B cell (primary cell): ENCODE results near the genes STT3A and PATE4.

DNA sequence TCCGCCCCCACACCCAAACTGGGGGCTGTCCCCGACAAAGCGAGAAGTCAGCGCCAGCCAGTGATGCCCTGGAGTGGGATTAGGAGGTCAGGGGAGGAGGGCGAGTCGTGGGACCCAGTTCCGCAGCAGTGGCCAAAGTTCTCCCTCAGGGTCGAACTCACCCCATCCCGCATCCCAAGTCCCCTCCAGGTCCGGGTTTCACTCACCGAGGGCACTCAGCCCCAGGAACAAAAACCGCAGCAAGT is 289 bp downstream of the ESAM start:
- PRO-cap: bidirectional peak, plus-strand start at position 60 of the sequence, minus-strand start outside the sequence
- CAGE, long polyA plus RNA: no peak

- PRO-cap: no peak
- CAGE, long polyA plus RNA: no peak
Observed at GRCh38 chr11:124776638-124777178, 14.6 kb upstream of the ESAM start.

DNA sequence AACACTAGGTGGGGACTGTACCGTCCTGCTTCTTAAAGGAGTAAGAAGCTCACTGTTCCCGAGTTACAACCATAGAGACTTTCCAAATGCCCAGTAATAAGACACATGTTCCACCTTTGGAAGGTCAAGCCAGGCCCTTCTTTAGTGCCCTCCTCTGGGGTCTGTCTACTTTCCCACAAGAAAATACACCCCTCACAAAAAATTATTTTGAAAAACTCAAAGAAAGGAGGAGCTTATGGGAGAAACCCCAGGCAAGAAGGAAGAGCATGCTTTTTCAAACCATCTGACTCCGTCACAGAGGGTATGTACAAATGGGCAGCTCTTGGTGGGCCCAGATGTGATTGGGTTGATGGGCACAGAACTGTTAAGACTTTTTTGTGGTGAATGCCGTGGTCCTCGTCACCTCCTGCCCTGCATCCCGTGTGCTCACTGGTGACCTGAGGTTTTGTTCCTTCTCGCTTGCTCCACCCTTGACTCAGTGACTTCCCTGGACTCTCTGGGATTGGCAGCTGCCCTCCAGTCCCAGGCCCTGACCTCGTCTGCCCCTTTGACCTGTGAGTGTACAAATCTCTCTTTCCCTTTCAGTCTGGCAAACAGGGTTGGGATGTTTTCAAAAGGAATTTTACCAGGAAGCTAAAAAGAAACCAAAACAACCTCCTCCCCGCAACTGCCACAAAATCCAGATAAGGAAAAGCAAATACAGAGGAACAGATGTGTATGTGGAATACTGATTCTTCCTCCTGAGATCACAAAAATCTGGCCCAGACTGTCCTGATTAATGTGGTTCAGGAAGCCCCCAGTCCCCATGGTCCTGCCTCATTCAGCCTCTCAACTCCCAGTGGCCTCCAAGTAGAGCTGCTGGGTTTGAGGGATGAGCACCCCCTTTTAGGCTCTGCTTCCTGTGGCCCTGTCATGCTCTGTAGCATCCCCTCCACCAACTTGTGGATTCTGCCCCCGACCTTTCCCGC is 15.4 kb downstream of the ROBO4 start:
- PRO-cap: no peak
- CAGE, long polyA plus RNA: no peak

DNA sequence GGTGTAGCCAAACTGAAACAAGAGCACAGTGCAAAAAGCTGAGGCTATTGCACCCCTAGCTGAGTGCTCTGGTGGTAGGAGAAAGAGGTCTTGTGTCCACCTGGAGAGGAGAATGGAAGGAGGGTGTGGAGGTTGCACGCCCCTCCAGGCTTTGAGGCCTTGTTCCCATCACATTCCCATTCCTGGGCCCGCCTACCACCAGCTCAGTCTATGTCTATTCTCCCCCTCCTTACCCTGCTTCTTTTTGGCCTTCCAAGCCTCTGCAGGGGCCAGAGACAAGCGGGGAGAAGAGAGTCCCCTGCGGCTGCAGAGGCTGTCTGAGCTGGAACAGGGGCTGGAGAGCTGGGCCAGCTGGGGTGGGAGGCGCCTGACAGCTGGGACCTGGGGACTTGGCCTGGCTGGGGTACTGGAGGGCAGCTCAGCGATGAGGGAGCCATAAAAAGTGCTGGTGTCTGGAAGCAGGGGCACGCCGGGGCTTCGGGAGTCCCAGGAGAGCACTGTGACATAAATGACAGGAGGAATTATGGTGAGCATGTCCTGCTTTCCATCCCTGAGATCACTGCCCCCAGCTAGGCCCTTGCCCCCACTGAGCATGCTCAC is 6.5 kb downstream of the ROBO4 start:
- PRO-cap: no peak
- CAGE, long polyA plus RNA: no peak

GRCh38 chr11:124896503-124897506 is 860 bp downstream of the ROBO4 start:
- PRO-cap: no peak
- CAGE, long polyA plus RNA: no peak

DNA sequence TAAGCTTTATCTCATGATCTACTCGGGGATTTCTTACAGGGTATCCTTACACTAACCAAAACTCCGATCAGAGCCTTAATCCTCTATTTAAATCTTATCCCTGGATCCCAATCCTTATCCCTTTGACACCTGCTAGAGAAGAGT is 262 bp upstream of the ROBO4 start:
- PRO-cap: no peak
- CAGE, long polyA plus RNA: no peak

DNA sequence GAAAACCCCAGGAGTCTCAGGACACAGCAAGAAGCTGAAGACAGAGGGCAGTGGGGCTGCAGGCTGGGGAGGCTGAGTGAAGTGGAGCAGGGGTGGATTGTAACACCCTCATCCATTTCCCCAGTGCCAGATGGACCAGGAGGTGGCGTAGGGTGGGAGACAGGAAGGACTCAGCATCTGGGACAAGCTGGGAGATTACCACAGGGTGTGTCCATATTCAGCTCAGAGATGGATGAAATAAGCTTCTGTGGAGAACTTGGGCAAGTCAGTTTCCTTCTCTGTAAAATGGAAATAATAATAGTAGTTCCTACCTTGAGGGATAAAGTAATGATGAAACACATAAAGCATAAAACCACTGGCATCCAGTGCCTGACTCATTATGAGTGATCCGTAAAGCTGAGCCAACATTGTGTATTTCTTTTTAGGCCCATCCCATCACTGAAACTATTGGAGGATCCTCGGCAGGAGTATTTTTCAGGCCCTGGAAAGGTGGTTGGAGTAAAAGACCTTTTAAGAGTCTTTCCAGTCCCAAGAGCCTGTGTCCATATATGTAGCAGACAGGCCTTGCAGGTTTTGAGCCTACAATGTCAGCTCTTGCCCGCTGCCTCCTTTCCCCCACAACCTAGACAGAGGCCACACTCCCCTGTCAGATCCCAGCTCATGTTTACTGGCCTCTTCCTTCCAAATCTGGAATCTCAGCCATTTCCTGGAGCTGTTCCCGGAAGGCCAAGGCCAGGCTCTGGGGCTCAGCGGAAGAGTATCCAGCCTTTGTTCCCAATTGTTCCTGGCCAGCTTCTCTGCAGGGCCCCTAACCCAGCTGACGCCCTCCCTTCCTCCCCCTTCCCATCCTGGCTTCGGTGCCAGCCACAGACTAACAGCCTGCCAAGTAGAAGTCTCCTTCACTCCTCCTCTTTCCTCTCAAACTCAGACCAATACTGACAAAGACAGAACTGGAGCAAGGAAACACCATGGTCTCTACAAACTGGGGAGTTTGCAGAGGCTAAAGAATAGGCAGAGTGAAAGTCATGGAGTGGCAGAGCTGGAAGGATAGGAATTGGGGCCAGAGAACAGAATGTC is 872 bp upstream of the ROBO4 start:
- PRO-cap: no peak
- CAGE, long polyA plus RNA: no peak

GRCh38 chr11:125110679-125110887 is 843 bp downstream of the TMEM218 start:
- PRO-cap: no peak
- CAGE, long polyA plus RNA: no peak

DNA sequence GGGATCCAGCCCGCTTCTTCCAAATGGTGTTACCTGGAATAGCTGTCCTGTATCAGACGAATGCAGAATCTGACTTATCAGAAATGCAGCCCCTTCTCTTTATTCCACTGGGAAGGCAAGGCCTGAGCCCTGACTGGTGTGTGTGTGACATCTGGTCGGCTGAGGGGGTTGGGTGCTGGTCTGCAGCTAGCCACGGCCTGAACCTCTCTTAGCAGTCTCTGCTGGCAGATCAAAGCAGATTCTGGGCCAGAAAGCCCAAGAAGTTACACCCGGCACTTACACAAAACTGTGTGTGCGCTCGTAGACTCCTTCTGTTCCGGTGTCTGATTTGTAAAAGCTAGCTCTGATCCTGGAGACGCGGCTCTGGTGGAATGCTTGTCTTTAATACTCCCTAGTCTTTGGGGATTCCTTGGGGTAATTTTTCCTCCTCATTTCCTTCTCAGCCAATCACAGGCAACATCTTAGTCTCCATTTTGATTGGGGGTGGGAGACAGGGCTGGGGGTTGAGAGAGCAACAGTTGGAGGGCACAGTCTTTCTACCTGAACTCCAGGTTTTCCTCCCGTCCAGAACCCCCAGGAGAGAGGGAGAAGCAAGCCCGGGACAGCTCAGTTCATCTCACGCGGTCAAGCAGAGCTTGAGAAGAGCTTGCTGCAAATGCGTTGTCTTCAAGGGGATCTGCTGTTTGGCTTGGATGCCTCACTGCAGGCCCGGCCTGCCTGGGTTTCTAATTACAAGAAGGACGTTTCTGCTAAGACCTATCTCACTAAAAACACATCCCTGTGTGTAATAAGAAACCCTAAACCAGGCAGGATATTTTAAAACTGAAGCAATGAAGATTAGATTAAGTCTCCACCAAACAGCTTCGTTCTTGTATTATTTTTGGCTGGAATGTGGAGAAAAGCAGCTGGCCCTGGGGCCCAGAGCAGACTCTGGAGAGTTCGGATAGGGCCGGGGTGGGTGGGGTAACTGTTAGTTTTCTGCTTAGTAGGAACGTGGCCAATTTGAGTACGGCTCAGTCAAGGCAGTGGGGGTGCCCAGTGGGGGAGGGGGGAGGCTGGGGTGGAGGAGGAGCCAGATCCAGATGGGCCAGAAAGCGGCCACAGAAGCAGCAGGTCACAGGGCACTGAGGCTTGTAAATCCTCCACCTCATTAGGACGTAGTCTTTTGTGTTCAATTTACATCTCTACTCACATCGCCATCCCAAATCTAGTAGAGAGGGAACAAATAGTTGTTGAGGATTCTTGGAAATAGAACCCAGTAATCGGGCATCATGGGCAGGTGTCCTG is 5.8 kb downstream of the PKNOX2 start:
- PRO-cap: no peak
- CAGE, long polyA plus RNA: no peak

DNA sequence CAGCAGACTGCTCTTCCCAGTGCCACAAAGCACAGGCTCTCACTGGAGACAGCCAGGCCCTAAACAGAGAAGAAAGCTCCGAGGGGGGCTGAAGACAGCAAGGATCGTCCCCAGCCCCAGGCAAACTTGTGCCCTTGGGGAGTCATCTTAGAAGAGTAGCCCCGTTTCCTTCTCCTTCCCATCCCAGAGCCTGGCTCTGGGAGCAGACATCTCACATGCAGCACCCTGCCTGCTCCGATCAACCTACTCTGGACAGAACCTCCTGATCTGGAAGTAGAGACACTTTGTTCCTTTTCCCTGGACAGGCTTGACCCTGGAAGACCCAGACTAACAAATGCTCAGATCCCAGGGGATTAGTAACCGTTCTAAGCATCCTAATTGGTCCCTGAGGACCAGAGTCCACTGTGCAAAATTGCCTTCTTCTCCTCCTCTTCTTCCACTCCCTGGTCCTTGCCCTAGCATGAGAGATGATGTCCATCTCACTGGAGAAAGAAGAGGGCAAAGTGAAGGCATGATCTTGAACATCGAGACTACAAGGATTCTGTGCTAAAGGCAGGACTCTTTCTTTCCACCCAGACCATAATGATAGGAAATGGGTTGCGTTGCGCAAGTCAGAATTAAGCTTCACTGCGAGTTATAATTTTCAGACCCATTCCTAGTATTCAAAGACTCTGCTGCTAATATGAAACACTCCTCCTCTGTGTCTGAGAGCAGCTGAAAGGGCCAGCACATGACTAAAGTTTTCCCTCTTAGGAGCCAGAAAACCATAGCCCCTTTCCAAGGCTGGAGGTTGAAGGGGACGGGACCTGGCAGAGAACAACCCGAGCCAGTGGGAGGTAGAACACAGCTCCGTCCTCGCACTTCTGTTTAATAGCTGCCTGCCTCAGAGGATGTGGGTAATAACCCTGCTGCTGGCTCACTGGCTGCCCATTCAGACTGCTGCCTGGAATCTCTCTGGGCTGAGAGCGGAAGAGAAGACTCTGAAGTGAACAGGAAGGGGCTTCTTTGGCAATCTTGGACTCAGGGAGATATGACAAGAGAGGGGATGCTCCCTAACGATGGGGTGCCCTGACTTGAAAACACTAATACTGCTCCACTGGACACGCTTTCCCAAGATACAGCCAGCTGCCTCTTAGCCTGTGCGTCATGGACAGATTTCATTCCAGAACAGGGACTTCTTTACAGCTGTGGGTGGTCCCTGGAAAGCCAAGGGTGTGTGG is 157.3 kb downstream of the FEZ1 start:
- PRO-cap: no peak
- CAGE, long polyA plus RNA: no peak

- PRO-cap: bidirectional peak, plus-strand start at chr11:125592852, minus-strand start at chr11:125592599
- CAGE, long polyA plus RNA: no peak
Observed at GRCh38 chr11:125592786-125593865, at the start of gene STT3A. TSS of gene STT3A (plus strand) at chr11:125592852.

- PRO-cap: no peak
- CAGE, long polyA plus RNA: no peak
Observed at GRCh38 chr11:125833060-125833479, at the start of gene PATE4. TSS of gene PATE4 (plus strand) at chr11:125833316.

DNA sequence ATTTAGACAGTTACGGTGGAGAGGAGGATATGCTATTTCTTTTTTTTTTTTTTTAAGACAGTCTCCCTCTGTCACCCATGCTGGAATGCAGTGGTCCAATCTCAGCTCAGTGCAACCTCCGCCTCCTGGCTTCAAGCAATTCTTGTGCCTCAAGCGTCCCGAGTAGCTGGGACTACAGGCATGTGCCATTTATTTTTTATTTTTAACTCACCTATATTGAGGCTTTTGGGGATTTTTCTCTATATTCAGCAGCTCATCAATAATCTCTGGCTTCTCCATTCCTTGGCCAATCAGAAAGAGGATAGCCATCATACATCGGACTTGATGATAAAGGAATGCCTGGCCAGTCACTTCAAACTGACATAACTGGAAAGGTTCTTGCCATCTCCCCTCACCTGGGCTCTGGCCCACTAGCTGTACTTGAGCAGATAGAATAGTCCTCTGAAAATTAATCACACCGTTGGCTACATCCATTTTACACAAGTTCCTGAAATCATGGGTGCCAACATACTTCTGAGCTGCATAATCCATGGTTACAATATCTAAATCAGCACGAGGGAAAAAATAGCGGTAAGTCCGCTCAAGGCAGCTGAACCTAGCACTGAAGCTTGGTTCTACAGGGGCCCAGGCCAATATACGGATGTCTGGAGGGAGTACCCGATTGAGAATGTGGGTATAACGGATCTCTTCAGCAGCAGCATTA is 7.7 kb downstream of the HYLS1 start:
- PRO-cap: no peak
- CAGE, long polyA plus RNA: no peak

DNA sequence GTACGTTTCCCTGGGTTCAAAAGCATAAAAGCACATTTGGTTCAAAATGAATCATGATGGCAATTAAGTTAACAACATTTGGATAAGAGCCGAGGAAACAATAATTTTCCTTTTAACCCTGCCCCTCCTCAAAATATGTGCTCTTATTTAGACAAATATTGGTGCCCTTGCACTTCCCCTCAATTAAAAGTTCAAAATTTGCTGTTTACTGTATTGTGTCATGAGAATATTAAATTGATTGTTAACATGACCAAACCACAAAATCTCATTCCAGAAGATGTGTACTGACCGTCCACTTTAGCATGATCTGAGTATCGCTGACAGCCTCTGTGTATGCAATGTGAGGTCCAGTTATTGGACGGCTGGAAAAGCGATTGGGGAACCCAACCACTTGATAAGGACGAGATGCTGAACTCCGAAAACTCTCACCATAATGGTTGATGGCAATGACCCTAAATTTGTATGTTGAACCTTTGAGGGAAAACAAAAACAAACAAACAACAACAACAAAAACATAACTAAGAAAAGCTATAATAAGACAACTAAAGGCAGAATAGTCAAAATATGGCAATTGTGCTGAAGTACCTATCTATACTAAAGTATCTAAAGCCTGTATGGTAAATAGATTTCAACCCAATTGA is 48.9 kb downstream of the VSIG10L2 start:
- PRO-cap: no peak
- CAGE, long polyA plus RNA: no peak

GRCh38 chr11:126059269-126059646 is 3.4 kb downstream of the CDON start:
- PRO-cap: no peak
- CAGE, long polyA plus RNA: no peak

DNA sequence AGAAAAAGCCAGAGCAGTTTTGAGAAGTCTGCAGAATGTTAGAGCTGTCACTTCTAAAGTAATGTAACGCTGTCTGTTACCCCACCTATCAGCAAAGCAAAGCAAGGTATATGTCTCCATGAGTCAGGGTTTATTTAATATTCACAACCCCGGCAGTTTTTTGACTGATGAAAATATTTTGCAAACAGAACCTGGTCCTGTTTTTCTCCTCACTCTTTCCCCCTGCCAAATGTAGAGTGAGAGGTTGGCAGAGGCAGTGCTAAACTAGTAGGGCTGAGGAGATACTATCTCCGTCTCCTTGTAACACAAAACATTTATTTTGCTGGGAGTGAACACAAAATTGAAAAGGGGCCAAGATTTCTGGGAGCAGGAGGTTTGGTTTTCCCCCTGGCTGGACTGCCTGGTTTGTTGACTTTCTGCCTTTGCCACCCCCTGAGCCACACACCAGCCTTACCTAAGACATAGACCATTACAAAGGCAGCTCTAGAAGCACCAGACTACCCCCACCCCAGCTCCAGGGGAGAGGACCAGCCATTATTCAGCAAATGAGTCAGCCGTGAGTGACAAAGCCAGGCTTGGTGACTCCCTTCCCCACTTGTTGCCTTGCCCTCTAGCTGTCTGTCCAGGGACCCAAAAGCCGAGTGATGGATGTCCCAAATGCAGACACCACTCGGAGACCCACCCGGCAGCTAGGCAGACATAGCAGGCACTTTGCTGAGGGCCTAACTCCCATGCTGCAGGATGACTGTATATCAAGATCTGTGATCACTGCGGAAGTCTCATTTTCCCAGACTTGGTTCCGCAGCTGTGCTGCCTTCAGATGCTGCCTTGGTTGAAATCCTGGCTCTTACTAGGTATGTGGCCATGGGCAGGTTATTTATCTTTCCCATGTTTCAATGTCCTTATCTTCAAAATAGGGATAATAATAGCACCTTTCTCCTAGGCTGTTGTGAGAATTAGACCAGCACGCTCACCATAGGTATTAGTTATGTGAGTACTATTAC is 17.6 kb upstream of the CDON start:
- PRO-cap: no peak
- CAGE, long polyA plus RNA: no peak

- PRO-cap: no peak
- CAGE, long polyA plus RNA: no peak
Observed at GRCh38 chr11:126123026-126123395, 60.3 kb upstream of the CDON start.

DNA sequence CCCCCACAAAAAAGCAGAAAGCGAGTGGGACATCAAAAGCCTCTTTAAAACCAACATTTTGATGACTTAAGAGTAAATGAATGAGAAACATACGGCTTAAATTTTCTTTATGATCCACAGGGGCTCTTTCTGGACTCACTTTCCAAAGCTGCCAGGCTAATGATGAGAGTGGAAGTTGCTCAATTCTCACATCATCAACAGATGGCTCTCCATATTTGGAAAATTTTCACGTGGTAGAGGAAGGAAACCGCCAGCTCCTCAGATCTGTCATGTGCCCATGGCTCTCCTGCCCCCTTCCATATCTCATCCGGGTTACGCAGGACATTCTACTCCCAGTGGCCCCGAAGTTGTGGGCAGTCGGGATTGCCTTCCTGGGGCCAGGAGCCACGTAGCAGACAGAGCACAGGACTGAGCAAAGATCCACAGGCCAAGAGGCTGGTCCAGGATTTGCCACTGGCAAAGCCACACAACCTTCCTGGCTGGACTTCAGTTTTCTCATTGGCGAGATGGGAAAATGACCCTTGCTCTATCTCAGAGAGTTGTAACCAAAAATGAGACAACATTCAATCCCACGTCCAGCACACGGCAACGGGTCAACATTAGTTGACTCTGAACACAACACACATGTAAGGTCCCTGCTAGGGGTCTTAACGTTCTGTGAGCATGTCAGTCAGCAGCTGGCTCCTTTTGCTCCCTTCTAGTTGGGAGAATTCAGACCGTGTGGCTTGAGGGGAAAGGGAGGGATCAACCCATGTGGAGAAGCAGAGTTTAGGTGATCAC is 38.8 kb downstream of the RPUSD4 start:
- PRO-cap: no peak
- CAGE, long polyA plus RNA: no peak

DNA sequence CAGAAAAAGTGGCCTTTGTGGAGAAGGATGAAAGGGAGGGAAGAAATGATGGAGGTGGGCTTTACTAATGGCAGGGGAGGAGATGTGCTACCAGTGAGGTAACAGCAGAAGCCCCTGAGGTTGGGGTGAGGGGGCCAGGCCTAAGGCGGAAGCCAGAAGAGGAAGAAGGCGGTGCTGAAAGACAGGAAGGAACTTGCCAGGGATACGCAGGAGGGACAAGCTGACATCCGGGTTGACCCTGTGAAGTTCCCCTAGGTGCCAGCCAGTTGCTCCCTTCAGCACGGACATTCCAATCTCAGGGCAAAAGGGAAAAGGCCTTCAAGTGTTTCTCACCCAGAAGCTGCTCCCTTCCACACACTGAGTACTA is 2.3 kb upstream of the TIRAP start:
- PRO-cap: unidirectional peak, plus-strand start at position 203 of the sequence
- CAGE, long polyA plus RNA: no peak

DNA sequence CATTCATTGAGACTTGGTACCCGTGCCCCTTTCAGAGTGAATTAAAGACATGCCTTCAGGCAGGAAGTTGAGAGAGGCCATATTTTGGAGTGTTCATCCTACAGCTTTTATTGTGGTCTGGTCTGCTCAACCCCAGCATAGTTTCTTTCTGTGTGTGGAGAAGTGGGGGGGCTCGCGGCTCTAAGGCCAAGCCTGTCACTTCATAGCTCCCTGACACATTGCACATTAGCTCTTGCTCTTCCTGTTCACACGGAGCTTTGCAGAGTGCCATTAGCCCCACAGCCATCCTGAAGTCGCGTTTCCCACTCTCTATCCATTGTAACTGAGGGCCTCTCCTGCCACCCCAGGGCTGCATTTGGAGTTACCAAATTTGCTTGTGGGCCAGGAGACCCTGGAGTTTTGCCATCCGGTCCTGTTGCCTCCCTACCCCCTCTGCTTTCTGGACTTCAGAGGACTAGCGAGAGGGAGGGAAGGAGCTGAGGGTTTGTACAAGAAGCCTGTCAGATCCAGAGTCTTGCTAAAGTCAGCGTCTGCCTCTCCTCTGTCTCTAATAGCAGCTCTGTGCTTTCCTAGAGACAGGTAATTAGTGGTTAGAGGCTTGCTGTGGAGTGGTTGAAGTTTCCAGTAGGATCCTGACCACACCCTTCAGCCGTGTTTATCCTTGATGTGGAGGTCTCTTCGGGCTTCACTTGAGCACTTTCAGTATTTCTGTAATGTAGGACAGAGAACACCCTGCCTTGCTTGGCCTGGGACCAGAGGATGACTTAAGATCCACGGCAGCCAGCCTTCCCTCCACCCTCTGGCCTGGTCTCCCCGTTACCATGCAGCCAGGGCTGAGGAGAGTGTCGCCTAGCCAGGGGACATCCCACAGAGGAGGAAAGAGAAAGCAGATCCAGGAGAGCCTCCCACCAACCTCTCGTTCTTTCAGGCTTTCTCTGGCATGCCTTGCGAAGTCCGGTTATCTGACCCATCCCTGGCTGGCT is 14.1 kb downstream of the DCPS start:
- PRO-cap: no peak
- CAGE, long polyA plus RNA: no peak